Subcutaneous preadipocyte (primary cell): ENCODE measurements around a stretch of chr10.

GRCh38 chr10:118832054-118832714 lies 77.4 kb upstream of the CACUL1 start:
- CAGE, long polyA plus RNA: no peak

DNA sequence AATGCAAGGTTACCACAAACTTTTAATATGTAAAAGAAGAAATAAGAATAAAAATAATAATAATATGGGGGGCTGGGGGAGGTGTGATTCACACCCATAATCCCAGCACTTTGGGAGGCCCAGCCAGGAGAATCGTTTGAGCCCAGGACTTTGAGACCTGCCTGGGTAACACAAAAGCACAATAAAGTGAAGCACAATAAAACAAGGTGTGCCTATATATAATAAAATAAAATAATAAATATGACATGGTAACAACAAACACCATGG lies 25.2 kb downstream of the EIF3A start:
- CAGE, long polyA plus RNA: no peak

- CAGE, long polyA plus RNA: no peak
Measured at GRCh38 chr10:119175178-119175496, 3.5 kb downstream of the PRDX3 start.

DNA sequence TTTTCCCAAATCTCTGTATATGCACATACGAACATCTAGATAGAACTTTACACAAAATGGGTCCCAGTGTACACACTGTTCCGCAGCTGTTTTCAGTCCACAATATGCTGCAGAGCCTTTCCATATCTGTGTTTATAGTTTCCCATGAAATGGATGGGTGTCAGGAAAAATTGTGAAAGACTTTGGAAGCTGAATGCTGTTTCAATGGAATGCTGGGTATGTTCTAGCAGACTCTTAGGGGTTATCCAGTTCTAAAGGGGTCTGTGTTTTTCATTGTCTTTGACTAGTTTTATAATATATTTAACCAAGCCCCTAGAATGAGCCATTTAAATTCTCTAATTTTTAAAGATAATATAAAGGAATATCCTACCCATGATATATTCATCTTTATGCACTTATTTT lies 13.9 kb downstream of the GRK5 start:
- CAGE, long polyA plus RNA: no peak

DNA sequence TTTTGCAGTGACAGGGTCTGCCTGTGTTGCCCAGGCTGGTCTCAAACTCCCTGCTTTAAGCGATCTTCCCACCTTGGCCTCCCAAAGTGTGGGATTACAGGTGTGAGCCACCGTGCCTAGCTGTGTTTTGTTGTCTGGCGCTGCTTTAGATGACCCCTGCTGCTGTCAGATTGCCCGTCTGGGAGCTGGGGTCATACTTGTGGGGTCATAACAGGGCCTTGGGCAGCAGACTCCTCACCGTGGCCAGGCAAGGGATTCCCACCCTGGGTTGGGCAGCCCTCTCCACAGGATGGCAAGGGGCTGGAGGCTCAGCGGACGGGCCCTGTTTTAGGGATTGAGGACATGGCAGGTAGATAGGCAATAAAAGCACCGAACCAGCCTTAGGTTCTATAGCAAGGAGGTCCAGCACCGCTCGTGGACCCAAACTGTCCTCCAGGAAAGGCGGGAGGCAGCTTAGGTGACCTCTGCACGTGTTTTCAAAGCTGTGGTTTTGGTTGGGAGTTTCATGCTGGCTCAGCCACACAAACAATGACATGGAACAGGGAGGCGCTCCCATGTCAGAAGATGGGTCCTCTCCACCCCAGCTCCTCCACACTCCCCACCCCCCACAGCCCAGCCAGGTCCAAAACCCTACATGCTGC lies 60.0 kb downstream of the GRK5 start:
- CAGE, long polyA plus RNA: no peak

- CAGE, long polyA plus RNA: no peak
Measured at GRCh38 chr10:119306558-119307136, 99.3 kb downstream of the GRK5 start.

GRCh38 chr10:119341007-119341945 lies 133.9 kb downstream of the GRK5 start:
- CAGE, long polyA plus RNA: no peak

DNA sequence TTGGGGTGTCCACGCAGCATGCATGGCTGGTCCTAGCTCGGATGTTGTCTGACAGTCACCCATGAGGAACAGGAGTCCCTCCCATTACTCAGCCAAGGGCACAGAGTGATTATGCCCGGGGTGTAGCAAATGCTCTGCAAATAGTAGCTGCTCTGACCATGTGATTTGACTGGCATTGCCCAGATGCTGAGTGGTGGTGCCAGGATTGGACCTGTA lies 150.7 kb downstream of the GRK5 start:
- CAGE, long polyA plus RNA: no peak

DNA sequence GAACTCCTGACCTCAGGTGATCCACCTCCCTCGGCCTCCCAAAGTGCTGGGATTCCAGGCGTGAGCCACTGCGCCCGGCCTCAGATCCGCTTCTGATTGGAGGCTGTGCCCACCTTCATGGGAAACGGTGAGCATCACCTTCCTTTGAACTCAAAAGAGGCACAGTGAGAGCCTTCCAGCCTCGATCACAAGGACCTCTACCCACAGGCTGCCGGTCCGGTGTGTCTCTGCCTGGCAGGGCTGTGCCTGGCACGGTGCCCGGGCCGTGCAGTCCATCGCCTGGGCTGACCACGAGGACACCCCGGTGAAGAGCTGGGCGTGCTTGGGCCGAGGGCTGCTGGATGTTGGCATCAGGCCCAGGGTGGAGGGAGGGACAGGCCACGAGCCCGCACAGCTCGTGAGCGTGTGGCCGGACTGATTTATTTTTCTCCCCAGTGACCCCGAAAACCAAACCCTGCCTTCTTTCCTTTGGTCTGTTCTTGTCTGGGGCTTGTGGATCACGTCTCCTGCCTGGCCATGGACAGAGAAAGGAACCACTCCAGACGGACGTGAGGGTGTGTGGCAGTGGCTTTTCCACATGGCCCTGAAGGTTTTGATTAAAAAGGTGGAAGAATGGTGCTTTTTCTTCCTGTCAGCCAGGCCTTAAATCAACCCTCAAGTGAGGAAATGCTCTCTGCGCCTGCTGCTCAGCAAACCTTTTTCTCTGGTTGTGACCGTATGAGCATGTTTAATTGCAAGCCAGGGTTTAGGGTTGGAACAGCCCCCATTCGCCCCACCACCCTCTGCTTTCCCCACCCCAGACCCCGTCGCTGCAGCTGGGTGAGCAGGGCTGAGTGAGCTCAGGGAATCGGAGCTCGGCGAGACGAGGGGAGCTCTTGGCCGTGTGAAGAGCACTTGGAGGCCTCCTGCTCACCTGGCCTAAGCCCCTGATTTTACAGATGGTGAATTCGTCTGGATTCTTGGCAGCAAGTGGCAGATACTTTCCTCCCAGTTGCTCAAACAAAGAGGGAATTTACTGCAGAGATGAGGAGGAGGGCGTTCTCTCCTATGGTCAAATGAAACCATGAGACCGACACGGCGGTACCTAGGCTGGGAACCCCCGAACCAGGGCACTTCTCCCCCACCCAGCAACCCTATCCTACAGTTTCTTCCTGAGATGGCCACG lies 130.1 kb downstream of the RGS10 start:
- CAGE, long polyA plus RNA: no peak

- CAGE, long polyA plus RNA: no peak
Measured at GRCh38 chr10:119421955-119422504, 120.5 kb downstream of the RGS10 start.

- CAGE, long polyA plus RNA: no peak
Measured at GRCh38 chr10:119447990-119448470, 94.5 kb downstream of the RGS10 start.

GRCh38 chr10:119509914-119510720 lies 32.4 kb downstream of the RGS10 start:
- CAGE, long polyA plus RNA: no peak

GRCh38 chr10:119585260-119586365 lies 11.2 kb downstream of the TIAL1 start:
- CAGE, long polyA plus RNA: no peak

GRCh38 chr10:119596058-119596335 lies 767 bp downstream of the TIAL1 start:
- CAGE, long polyA plus RNA: no peak

GRCh38 chr10:119669788-119670545 lies 18.8 kb downstream of the BAG3 start:
- CAGE, long polyA plus RNA: no peak

DNA sequence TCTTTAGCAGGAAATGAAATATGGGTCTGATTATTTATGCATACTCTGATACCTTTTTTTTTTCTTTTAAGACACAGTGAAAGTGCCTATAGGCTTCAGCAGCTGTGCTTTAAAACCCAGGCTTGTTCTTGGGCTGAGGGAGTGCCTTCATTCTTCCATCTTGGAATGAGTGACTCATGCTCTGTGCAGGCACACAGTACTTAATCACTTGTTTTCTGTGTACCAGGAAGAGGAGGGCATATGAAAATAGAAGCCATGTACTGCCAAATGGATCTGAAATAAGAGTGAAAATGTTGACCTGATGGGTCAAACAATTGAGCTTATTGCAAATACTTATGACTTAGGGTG lies 12.0 kb downstream of the INPP5F start:
- CAGE, long polyA plus RNA: no peak

DNA sequence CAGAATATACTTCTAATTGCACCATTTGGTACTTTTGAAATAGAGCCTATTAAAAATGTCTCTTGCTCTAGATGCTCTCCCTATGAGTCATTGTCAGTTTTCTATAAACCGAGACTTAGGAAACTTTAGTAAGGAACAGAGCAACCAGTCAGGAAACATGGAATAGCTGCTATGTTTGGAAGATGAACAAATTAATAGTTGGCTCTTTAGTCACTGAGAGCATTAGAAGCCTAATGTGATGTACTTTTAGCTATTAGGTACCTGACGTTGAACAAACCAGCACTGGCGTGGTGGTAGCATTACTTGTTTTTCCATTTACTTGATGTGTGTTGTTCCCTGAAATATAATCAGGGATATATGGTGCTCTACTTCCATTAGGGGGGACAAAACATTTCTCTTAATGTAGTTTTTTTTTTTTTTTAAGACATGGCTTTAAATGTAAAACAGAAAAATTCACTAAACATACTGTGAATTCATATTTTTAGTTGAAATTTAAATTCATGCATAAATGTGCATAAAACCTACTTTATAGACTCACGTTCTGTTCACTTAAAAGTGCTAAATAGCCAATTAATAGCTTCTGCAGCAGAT lies 35.4 kb downstream of the INPP5F start:
- CAGE, long polyA plus RNA: no peak

DNA sequence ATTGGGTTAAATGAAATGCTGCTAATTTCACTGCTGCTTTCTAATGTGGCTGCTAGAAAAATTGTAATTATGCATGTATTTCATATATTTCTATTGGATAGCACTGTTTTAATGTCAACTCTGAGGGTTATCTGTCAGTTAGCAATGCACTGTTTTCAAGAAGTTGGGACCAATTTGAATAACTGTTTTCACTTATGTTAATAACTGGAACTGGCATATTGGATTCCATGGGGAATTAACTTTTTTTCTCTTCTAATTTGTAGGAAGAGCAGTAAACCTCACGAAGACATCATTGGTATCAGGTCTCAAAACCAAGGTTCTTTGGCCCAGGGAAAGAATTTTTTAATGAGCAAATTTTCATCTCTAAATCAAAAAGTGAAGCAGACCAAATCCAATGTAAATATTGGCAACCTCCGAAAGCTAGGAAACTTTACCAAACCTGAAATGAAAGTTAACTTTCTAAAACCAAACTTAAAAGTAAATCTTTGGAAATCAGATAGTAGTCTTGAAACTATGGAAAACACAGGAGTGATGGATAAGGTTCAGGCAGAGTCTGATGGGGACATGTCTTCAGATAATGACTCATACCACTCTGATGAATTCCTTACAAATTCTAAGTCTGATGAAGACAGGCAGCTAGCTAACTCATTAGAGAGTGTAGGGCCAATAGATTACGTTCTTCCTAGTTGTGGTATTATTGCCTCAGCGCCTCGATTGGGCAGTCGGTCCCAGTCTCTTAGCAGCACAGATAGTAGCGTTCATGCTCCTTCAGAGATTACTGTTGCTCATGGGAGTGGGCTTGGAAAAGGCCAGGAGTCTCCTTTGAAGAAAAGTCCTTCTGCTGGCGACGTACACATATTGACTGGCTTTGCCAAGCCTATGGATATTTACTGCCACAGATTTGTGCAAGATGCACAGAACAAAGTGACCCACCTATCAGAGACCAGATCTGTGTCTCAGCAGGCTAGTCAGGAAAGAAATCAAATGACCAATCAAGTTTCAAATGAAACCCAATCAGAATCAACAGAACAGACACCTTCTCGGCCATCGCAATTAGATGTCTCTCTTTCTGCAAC lies 45.9 kb downstream of the MCMBP start:
- CAGE, long polyA plus RNA: no peak

GRCh38 chr10:119847460-119847826 lies 25.2 kb downstream of the MCMBP start:
- CAGE, long polyA plus RNA: no peak

DNA sequence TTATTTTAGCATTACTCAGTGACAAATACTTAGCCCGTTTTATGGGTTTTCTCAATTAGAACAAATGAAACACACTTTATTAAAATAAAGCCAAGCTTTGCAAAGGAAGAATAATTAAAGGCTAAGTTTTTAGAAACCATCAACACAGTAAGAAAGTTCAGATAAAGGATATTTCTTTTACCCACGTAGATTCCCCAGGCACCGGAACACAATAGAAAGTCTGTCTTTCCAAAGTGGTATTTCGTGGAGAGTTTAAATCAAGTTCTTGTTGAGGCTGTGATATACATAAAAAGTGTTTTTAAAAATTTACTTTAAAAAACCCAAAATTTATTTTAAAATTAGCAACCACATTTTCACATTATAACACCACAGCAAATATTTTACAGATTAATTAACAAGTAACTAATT lies 15.5 kb downstream of the MCMBP start:
- CAGE, long polyA plus RNA: no peak